Bronchus (tissue), 1 donor: ENCODE measurements around the genes FIGNL2, ACVR1B and KRT6C.

GRCh38 chr12:51217067-51217546 is 755 bp downstream of the POU6F1 start:
- PRO-cap, result bidirectional peak, plus-strand start at chr12:51217212, minus-strand start at chr12:51217240; bidirectional peak, plus-strand start at chr12:51217372, minus-strand start at chr12:51217474

GRCh38 chr12:51240523-51241768 is 2.3 kb downstream of the DAZAP2 start:
- PRO-cap, result no peak

DNA sequence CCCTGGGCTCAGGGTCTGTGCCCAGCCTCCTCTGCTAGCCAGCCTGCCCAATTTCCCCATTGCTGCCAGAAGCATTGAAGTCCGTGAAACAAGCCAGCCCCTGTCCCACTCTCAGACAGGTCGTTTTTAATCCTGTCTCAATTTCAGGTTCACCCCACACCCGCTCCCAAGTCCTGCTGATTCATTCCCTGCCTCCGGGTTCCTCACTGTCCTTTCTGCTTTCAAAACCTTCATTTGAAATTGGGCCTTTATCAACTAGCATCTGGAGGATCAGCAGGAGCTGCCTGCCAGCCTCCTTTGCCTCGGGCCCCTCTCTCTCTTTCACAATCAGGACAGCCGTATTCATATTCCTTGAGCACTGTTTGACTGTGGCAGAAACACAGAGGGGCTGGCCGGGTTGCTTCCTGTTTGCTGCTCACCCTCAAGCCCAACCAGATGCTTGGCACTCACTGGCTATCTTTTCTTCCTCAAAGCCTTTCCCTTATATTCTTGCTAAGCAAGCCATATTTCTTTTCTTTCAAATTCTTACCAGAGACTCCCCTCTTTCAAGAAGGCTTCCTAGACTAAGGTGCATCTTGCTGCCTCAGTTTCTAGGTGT is 3.1 kb downstream of the GALNT6 start:
- PRO-cap, result no peak

DNA sequence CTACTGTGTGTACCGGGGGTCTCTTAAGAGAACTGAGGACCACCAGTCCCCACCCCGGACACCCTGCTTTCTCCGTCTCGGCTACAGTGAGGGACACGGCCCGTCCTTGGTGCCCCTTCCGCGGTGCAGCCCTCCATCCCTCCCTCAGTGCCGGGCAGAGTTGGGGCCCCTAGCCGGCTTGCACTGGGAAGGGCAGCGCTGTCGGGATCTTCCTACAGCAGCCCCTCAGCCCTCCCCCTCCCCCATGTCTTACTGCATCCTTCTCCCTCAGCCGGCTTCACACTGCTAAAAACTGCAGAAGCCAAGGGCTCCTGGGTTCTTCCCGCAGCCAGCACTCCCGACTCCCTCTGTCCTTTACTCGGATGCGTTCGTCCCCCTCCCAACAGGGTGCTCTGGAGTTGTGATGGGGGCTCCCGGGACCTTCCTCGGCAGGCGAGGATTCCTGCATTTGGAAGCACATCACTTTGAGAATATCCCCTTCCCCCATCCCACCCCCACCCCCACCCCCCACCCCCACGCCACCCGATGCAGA is 592 bp downstream of the SCN8A start:
- PRO-cap, result no peak

DNA sequence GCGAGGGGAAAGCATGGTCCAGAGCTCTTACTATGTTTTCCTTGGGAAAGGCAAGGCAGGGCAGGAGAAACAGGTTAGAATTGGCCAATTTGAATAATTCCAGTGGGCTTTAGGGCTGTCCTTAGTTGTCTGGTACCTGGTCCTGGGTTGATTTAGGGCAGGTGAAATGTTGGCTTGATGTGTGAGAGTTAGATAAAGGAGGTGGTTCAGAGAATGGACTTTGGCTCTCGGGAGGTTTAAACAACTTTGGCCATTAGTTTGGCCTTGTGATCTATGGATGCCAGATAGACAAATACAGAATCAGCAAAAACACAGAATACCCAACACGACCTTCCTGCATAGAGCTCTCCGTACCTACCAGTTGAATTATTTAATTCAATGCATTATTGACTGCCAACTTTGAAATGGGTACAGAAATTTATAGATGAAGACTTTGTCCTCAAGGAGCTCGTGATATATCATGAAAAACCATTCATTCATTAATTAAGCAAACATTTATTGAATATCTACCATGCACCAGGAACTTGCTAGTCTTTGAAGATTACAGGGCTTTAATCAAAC is 35.1 kb downstream of the SCN8A start:
- PRO-cap, result no peak

- PRO-cap, result unidirectional peak, minus-strand start at chr12:51849128
Measured at GRCh38 chr12:51848574-51849867, at the start of gene FIGNL2. Gene FIGNL2 (minus strand): TSS chr12:51848718.

- PRO-cap, result no peak
Measured at GRCh38 chr12:51884794-51885142, 3.1 kb upstream of the ANKRD33 start.

DNA sequence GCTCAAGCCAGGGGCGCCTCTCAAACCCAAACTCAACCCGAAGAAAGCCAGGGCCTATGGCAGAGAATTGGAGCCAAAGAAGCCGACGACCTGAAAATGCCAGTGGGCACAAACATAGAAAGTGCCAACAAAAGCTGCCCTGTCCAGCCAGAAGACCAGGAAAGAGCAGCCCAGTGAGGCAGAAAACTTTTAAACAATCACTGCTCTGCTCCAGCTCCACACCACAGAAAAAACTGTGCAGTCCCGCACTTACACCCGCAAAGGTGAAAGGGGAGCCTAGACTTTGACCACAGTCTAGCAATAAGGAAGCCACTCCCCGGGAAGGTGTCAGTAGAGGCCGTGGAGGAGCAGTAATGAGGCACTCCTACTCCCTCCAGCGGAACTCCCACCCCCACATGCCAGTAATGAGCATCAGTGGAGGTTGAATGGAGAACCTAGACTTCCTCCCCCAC is 6.0 kb upstream of the ACVRL1 start:
- PRO-cap, result no peak

GRCh38 chr12:51907942-51908253 is 594 bp downstream of the ACVRL1 start:
- PRO-cap, result no peak

- PRO-cap, result bidirectional peak, plus-strand start at chr12:51951717, minus-strand start at chr12:51951477
Measured at GRCh38 chr12:51950852-51952228, at the start of gene ACVR1B. Gene ACVR1B (plus strand): TSS chr12:51951699.

DNA sequence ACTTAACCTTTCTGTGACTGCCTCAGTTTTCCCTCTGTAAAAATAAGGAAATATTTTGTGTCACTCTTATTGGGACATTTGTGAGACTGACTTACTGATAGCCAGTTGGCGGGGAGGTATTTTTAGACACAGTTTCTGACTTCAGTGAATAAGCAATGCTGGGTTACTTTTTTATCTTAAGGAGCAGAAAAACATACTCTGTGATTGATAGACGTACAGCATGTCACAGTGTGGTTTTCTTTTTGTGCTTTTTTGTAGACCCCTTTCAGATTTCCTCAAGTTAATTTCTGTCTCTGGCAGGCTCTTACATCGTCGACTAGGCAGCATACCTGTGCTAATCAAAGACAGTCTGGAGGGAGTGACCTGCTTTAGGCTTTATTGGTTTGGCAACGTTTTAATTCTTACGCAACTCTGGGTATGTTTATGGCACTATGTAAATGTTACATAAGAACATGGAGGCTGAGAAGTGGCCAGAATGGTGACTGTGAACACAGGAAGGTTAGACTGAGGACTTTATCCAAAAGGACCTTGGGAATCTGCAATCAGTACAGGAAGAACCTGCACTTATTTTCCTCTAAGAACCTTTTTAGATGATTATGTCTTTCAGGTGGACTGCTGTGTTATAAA is 3.3 kb downstream of the ACVR1B start:
- PRO-cap, result unidirectional peak, minus-strand start at position 318 of the sequence

GRCh38 chr12:51972420-51972833 is 20.9 kb downstream of the ACVR1B start:
- PRO-cap, result no peak

GRCh38 chr12:52036542-52037623 is 14.4 kb upstream of the NR4A1 start:
- PRO-cap, result bidirectional peak, plus-strand start at chr12:52037145, minus-strand start at chr12:52036948

GRCh38 chr12:52053778-52054707 is 2.8 kb downstream of the NR4A1 start:
- PRO-cap, result no peak

GRCh38 chr12:52070557-52071159 is 880 bp downstream of the ATG101 start:
- PRO-cap, result bidirectional peak, plus-strand start at chr12:52070806, minus-strand start at chr12:52070677

DNA sequence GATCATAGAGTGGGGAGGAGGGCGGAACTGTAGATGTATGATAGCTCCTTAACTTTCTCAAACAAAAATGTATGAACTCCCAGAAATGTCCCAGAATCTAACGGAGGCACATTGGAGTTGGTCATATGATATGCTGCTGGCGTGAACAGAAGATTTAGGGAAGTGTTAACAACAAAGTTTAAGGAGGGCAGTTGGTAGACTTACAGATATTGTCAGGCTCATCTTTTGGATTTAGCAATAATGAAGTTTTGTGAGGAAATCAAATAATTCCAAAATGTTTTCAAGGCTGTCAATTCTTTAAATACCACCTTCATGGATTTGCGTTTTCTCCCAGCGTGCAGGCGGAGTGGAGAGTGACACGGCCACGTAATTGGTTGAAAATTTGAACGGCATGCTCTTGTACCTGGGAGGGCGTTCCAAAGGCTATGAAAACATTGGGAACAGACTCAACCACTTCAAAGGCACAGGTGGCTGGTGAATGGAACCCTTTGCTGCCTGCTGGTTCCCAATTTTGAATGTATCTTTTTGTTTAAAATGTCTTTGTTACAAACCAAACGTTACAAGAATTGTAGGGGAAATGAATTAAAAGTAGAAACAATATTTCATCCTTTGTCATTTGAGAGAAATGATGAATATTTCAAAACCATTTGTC is 12.3 kb downstream of the SMIM41 start:
- PRO-cap, result unidirectional peak, plus-strand start at position 458 of the sequence

DNA sequence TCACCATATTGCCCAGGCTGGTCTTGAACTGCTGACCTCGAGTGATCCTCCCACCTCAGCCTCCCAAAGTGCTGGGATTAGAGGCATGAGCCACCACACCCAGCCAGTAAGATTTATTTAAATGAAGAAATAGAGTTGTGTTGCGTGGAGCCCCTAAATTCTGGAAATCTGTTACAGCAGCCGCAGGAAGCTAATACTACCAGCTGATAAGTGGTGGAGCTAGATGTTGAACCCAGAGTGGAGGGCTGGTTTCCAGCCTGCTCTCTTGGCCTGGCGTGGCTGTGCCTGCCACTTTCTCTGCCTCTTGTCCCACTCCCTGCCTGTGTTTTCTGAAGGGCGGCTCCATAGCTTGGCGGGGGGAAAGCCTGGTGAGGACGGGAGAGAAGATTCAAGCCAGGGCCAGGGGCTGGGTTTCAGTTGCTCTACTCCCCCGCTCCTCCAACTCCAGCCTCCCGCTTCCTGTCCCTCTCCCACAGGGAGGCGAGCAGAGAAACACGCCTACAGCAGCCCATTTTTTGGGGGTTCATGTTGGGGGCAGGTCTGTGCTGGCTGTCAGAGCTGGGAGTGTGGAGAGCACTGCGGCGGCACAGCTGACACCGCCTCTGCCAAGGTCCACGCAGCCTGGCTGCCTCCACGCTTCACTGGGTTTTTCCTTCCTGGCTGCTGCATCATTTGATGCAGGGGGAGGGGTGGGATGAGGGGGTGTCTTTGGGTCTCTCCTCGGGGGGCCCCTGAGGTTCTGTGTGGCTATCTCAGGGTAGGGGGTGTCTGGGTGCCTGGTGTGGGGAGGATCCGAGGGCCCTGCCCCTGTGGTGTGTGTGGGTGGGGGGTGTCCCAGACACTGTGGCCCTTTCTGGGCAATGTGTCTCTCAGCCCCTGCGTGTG is 10.5 kb upstream of the KRT80 start:
- PRO-cap, result unidirectional peak, minus-strand start at position 643 of the sequence

DNA sequence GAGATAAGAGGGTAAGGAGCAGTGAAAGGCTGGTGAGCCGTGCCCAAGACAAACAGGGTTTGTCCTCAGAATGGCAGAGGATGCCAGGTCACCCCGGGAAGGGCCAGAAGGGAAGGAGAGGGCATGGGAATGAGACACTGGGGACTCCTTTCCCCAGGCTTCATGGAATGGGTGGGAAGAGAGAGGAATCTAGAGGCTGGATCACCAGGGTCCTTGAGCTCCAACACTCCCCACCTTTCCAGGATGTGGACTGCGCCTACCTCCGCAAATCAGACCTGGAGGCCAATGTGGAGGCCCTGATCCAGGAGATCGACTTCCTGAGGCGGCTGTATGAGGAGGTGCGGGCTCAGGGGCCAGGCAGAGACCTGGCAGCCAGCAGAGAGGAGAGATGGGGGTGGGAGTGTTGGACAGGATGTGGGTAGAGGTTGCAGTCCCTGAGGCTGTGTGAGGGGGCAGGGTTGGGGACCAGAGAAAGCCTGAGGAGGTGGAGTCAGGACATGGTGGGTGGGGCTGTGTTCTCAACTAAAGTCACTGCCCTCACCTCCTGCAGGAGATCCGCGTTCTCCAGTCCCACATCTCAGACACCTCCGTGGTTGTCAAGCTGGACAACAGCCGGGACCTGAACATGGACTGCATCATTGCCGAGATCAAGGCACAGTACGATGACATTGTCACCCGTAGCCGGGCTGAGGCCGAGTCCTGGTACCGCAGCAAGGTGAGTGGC is 13.5 kb upstream of the KRT81 start:
- PRO-cap, result no peak

DNA sequence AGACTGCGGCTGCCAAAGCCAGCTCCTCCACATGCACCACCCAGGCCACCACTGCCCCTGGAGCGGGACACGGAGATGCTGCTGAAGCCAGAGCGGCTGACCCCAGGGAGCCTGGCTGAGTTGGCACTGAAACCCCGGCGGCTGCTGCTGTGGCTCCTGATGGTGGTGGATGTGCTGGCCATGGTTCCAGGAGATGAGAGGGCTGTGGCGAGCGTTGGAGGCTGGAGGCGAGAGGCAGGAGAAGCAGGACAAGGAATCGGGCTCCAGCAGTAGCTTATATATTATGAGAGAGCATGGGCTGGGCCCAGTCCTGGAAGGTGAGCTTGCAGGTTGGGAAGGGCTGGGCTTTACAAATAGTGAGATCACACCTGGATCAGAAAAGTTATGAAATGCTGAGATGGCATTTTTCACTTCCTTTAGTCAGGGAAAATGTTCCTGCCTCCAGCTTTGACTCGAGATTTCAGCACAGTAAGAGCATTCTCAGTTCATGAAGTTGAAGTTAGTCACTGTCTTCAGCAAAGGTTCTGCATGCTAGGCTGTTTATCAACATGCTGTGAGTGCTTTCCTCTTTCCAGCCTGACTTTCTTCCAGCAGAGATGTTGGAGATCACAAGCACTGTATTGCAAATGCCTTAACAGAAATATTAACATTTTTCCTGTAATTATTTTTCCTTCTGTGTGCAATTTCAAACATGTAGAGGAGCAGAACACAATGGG is at the start of gene KRT6C:
KRT6C (minus strand) TSS at position 250 of the 716 bp plus-strand sequence.
- PRO-cap, result no peak

DNA sequence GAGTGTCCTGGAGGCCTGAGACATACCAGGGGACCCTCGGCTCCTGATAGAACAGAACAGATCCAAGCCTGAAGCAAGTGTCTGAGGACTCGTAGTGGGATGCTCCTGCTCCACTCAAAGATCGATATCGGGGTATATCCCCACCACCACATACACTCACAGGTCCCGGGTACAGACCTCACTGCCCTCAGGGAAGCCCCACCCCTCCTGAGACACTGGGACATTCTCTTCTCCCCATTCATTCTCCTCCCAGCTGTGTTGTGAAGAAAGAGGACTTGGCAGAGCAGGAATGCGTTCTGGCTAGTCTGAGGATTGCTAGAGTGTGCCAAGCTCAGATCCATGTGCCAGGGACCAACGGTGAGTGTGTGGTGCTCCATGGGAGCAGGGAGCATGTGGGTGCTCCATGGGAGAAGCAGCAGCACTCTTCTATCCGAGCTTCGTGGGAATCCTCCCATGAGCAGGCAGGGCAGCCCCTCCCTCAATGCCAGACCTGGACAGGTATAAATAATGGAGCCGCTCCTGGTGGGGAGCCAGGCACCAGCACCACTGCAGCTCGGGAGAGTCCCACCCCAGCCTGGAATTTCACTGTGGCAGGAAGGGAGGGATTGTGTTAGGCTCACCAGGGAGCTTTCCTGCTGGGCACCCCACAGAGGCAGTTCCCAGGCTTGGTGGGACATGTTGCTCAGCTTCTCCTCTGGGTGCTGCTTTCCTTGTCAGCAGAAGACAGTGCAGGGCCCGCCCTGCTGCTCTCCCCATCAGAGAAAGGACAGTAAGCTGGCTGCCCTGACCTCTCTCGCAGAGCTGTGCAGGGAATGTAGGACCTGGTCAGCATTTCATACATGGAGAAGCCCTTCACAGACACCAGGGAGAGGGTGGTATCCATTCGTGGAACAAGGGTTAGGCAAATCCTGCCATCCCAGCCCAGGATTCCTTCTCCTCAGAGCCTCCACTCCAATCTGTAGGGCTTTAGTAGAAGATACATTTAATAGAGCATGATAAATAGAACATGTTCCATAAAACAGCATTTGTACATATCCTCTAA is 2.4 kb upstream of the KRT5 start:
- PRO-cap, result no peak